Keratinocyte (primary cell): ENCODE measurements around a stretch of chr7.

CAGE:
- cytosol, long polyA minus RNA, result no peak
- cytosol, long polyA plus RNA, result no peak
- long polyA plus RNA, result no peak
- nucleus, long polyA minus RNA, result no peak
- nucleus, long polyA plus RNA, result no peak
Measured at GRCh38 chr7:130421519-130422041, 19.2 kb downstream of the CEP41 start.

DNA sequence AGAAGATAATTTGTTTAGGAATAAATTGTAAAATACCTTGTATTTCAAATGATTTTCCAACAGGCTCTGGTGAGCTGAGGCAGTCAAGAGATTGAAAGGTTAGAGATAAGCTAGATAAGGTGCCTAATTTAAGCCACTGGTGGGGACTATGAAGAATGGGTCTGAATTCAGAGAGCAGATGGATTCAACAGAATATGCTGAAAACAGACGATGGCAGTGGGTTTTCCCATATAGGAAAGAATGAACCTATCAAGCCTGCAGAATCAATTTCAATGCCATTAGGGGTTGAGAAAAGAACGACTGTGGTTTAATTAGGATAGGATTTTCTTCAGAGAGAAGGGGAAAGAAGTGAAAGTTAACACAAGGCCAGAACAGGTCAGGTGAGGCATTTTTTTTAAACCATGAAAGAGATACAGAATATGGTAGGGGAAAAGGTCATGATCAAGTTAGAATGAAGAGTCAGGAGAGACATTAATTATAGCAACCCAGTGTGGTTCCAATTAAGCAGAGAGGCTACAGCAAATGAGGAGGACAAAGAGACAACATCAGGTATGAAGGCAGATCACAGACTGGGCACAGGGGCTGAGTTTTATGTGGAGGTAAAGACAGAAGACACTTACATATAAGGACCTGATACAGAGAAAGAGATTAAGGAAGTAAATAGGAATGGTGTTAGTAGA lies 18.3 kb downstream of the MEST start:
CAGE:
- cytosol, long polyA minus RNA, result no peak
- cytosol, long polyA plus RNA, result no peak
- long polyA plus RNA, result no peak
- nucleus, long polyA minus RNA, result no peak
- nucleus, long polyA plus RNA, result no peak

DNA sequence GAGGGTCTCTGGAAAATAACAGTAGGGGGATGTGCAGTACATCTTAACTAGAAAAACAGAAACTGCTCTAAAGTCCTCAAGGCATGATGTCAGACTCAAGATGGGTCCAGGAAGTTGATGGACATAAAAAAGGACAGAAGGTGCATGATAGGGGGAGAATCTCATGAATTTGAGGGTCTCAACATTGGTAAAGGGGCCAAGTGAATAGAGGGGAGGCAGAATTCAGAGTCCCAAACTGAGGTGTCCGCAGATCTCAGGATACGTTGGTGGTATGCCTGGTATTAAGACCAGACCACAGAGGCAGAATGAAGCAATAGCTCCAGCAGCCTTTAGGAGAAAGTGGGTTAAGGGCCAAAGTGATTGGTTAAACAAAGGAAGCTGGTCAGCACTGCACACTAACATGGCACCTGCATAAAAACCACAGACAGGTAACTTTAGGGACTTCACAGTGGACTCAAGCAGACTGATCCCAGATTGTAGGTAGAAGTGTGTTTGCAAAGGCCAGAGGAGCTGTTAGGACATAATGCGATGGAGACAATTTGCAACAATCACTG lies 37.5 kb downstream of the MEST start:
CAGE:
- cytosol, long polyA minus RNA, result no peak
- cytosol, long polyA plus RNA, result no peak
- long polyA plus RNA, result no peak
- nucleus, long polyA minus RNA, result no peak
- nucleus, long polyA plus RNA, result no peak

DNA sequence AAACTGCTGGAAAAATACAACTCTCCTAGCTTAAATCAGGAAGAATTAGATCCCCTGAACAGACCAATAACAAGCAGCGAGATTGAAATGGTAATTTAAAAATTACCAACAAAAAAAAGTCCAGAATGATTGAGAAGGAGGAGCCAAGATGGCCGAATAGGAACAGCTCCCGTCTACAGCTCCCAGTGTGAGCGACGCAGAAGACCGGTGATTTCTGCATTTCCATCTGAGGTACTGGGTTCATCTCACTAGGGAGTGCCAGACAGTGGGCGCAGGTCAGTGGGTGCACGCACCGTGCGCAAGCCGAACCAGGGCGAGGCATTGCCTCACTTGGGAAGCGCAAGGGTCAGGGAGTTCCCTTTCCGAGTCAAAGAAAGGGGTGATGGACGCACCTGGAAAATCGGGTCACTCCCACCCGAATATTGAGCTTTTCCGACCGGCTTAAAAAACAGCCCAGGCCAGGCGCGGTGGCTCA lies 85.2 kb downstream of the MEST start:
CAGE:
- cytosol, long polyA minus RNA, result no peak
- cytosol, long polyA plus RNA, result no peak
- long polyA plus RNA, result no peak
- nucleus, long polyA minus RNA, result no peak
- nucleus, long polyA plus RNA, result no peak

DNA sequence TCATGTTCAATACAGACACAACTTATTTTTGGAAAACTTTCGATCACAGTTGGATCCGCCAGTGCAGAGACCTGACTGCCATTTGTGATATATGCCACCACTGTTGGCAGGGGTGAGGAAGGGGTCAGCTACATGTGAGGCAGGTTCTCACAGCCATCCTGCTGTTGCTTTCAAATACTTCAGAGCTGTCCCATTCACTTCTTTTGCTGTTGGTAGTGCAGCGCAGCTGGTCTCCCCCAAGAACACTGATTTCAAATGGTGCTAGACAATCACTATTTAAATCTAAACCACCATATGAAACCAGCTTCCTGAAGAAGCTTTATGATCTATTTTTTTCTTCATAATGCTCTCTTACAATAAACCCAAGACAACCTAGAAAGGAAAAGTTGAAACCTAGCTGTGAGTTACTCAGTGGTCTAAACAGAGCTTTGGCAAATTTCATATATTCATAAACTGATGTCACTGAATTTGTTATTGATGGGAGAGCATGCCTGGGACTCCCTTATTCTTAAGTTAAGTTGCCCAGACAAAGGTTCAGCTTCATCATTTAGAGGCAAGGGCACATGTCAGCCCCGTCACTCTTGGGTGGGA lies 143.3 kb upstream of the KLF14 start:
CAGE:
- cytosol, long polyA minus RNA, result no peak
- cytosol, long polyA plus RNA, result no peak
- long polyA plus RNA, result no peak
- nucleus, long polyA minus RNA, result no peak
- nucleus, long polyA plus RNA, result no peak

CAGE:
- cytosol, long polyA minus RNA, result no peak
- cytosol, long polyA plus RNA, result no peak
- long polyA plus RNA, result no peak
- nucleus, long polyA minus RNA, result no peak
- nucleus, long polyA plus RNA, result no peak
Measured at GRCh38 chr7:130900822-130901197, 166.8 kb upstream of the KLF14 start.

DNA sequence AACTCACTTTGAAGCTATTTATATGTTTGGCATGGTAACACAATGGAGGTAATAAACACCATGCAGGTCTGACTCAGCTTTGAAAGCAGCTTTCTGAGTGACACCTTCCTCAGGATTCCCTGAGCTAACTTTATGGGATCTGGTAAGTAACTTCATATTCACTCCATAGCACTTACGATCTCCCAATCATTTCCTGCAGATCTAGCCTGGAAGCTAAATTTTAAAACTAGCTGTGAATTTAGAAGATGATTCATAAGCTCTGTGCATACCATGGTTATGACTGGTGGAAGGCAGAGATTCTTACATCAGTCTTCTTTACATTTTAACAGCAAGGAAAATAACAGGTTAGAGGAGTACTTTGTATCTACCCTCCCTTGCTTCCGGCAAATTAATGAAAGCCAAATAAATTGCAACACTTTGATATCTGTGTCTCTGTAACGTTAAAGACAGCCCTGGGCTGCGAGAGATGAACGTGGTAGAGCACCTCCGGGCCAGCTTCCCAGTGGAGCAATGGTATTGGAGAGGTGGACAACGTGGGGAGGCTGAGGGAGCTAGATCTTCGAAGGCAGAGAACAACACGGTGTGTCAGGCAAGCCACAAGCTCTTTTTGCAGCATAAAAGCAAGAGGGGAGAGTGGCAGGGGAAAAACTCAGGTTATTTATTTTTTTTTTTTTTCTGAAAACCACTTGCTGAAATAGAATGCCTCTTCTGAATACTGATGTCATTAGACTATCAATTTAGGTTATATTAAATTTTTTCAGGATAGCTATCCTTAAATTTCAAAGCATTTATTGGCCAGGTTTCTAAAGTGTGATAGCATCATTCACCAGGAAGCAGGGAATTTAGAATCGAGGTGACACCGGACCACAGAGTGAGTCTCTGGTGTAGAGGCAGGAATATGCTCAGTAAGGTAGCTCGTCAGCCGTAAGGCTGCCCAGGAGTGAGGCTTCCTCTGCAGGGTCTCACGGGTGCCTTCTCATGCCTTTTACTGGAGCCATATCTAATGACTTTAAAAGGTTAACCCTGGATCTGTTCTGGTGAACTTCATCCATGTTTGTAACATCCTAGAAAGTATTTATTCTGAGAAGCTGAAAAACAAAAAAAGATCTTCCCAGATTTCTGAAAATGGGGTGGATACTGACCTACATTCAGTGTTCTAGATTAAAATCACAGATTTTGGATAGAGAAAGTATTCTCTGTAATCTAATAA lies 170.5 kb upstream of the KLF14 start:
CAGE:
- cytosol, long polyA minus RNA, result no peak
- cytosol, long polyA plus RNA, result no peak
- long polyA plus RNA, result no peak
- nucleus, long polyA minus RNA, result no peak
- nucleus, long polyA plus RNA, result no peak

GRCh38 chr7:130911905-130912603 lies 178.0 kb upstream of the KLF14 start:
CAGE:
- cytosol, long polyA minus RNA, result no peak
- cytosol, long polyA plus RNA, result no peak
- long polyA plus RNA, result no peak
- nucleus, long polyA minus RNA, result start-site peak on the minus strand at chr7:130912206-130912279, 200 reads; start-site peak on the plus strand at chr7:130912361-130912467, 6 reads
- nucleus, long polyA plus RNA, result no peak

CAGE:
- cytosol, long polyA minus RNA, result no peak
- cytosol, long polyA plus RNA, result no peak
- long polyA plus RNA, result no peak
- nucleus, long polyA minus RNA, result start-site peak on the minus strand at chr7:130913129-130913198, 178 reads; start-site peak on the plus strand at chr7:130913490-130913531, 12 reads
- nucleus, long polyA plus RNA, result start-site peak on the plus strand at chr7:130913470-130913532, 22 and 16 reads in 2 replicates
Measured at GRCh38 chr7:130912604-130913995, 179.1 kb upstream of the KLF14 start.

DNA sequence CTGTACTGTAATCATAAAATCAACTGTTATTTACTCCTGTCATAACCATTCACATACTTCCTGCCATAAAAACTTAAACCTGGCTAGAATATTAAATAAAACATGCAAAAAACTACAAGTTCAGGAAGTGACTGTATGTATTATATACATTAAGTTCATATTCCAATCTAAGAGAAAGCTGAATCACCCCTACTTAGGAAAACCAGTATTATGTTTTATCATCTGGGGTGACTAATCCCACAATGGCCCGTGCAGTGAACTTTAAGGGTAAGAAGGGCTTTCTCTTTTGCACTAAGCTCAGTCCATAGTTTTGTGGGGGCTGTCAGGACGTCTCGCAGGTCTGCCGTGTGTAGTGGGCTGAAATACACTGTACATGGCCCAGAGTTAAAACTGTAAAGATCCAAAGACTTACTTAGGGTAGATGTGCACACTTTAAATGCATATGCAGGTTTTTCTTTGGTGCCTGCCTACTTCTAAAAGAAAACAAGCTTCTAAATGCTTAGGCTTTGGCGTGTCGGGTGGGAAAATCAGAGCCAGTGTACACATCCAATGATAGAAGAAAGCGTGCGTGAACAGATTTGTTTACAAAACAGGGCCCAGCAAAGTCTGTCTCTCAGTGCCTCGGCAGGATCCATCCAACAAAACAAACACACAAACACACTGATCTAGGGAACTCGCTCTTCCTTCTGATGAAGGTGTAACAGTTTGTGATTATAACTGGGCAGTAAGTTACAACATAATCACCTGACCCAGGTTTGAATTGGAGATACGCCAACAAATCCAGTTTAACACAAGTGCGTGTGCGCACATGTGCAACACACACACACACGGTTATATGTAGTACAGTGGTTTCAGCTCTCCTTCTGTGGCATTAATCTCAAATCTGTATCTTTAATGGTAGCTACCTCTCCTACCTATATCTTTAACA lies 184.0 kb upstream of the KLF14 start:
CAGE:
- cytosol, long polyA minus RNA, result no peak
- cytosol, long polyA plus RNA, result no peak
- long polyA plus RNA, result no peak
- nucleus, long polyA minus RNA, result no peak
- nucleus, long polyA plus RNA, result no peak

DNA sequence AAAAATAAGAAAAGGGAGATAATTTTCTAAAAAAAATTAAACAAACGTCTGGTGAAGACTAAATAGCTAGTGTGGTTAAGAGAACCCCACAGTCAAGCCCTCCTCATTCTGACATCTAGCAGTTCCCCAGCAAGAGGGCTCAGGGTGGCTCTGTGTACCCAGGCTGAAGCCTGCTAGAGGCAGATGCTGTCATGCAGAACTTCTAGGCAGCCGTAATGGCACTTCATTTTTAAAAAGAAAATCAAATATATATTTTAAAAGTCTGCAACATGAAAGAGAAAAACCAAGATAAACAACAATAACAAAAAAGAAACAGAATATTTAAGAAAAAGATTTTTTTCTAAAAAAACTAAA lies 223.2 kb upstream of the KLF14 start:
CAGE:
- cytosol, long polyA minus RNA, result no peak
- cytosol, long polyA plus RNA, result no peak
- long polyA plus RNA, result no peak
- nucleus, long polyA minus RNA, result no peak
- nucleus, long polyA plus RNA, result no peak

CAGE:
- cytosol, long polyA minus RNA, result no peak
- cytosol, long polyA plus RNA, result no peak
- long polyA plus RNA, result no peak
- nucleus, long polyA minus RNA, result no peak
- nucleus, long polyA plus RNA, result no peak
Measured at GRCh38 chr7:130988236-130989607, 254.7 kb upstream of the KLF14 start.

DNA sequence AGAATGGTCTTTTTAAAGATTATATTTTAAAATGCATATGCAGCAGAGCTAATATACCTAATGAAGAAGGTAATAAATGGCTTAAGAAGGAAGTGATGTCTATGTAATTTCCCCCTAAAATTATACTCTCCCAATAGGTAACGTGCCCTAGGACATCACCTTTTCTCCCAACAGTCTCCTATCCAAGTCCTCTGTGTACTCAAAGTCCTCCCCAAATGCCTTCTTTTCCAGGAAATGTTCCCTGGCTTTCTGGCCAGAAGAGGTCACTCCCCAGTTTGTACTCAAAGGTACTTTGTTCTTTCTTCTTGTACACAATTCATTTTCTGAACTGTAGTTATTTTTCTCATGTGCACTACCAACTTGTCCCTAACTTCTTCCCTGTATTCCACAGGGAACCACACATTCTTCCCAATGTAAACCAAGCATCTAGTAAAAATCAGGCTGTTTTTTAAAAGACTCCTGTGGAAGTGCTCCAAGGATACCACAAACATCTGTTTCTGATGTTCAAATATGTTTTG lies 262.2 kb upstream of the KLF14 start:
CAGE:
- cytosol, long polyA minus RNA, result no peak
- cytosol, long polyA plus RNA, result no peak
- long polyA plus RNA, result no peak
- nucleus, long polyA minus RNA, result no peak
- nucleus, long polyA plus RNA, result no peak

CAGE:
- cytosol, long polyA minus RNA, result no peak
- cytosol, long polyA plus RNA, result no peak
- long polyA plus RNA, result no peak
- nucleus, long polyA minus RNA, result no peak
- nucleus, long polyA plus RNA, result no peak
Measured at GRCh38 chr7:131027129-131028104, 293.4 kb upstream of the KLF14 start.

DNA sequence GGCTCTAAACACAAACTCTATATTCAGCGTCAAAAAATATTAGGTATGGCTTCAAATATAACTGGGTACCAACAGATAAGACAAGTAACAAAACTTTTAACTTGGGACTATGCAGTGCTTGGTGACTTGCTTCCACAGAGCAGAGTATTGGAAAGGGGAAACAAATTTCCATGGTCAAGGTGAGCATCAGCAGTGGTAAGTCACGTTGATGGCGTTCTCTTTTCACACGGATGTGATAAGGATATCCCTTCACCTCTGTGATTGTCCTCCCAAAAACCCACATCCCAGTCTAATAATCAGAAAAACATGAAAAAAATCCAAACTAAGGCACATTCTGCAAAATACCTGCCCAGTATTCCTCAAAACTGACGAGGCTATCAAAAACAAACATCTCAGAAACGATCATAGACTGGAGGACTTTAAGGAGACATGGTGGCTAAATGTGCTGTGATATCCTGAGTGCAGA lies 294.2 kb upstream of the MKLN1 start:
CAGE:
- cytosol, long polyA minus RNA, result no peak
- cytosol, long polyA plus RNA, result no peak
- long polyA plus RNA, result no peak
- nucleus, long polyA minus RNA, result no peak
- nucleus, long polyA plus RNA, result no peak

GRCh38 chr7:131047880-131048481 lies 279.7 kb upstream of the MKLN1 start:
CAGE:
- cytosol, long polyA minus RNA, result no peak
- cytosol, long polyA plus RNA, result no peak
- long polyA plus RNA, result no peak
- nucleus, long polyA minus RNA, result no peak
- nucleus, long polyA plus RNA, result no peak

DNA sequence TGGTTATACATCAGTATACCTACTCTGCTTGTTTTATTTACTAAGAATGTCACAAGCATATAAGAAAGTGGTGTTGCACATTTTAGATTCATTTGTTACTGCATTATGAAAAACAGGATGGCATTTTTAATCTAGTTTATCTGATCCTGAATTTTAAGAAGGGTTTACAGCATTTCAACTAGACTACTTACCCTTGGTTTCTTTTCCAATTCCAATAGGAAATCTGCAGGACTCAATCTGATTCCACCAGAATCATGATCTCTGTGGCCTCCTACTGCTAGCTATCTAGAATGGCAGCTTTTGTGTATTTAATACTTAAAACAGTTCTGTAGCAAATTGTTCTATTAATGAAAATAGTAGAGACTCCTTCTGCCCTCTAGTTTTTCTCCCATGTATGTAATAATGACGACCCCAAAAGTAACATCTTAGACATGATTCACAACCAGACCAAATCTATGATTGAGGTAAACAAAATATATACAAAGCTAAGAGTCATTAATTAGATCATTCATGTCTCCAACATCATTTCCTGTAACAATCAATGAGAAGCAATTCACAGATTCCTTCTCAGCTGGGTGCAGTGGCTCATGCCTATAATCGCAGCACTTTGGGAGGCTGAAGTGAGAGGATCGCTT lies 259.1 kb upstream of the MKLN1 start:
CAGE:
- cytosol, long polyA minus RNA, result no peak
- cytosol, long polyA plus RNA, result no peak
- long polyA plus RNA, result no peak
- nucleus, long polyA minus RNA, result no peak
- nucleus, long polyA plus RNA, result no peak

DNA sequence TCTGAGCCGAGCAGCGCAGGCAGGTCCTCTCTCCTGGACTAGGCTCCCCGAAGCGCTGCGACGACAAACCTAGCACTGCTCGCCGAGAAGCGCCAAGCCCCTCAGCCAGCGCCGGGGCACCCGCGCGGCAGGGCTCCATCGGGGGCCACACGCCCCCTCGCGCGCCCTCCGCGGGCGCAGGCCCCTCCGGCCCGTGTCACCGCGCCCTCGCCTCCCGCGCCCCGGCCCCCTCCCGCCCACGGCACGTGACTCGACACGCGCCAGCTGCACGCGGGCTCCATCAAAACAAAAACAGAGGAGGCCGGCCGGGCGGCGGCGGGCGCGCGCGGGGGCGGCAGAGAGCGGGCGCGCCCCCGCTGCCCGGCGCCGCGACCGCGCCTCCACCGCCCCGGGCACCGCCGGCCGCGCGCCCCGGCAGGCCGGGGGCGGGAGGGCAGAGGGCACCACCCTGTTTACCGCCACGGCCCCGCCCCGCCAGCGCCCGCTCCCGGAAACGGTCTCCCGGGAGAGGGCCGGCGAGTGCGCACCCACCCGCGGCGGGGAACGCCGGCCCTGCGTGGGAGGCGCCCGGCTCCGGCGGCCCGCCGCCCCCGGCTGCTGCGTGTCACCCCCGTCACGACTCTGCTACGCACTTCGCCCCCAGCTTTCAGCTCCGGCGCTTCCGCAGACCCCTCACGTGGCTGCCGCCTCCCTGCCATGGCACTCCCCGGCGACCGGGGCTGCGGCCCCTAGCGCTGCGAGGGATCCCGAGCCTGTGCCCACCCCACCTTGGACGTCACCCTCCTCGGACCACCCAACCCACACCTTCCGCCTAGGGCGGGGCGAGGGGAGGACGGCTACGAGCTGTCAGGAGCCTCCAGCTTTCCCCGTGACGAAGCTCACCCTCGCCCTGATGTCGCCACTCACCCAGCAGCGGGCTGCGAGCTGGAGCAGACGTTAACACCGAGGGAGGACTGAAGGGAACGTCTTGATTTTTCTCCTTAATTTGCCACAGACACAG lies 221.7 kb upstream of the MKLN1 start:
CAGE:
- cytosol, long polyA minus RNA, result no peak
- cytosol, long polyA plus RNA, result no peak
- long polyA plus RNA, result no peak
- nucleus, long polyA minus RNA, result no peak
- nucleus, long polyA plus RNA, result no peak

DNA sequence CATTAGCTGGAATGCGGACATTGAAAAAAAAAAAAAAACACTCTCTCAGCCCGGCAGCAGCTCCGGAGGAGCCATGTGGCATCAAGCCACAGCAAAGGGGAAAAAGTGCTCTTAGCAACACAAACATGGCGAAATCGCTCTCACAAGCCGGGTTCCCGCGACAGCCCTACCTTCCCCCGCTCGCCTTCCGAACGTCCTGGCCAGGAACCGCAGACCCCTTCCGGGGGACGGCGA lies 220.5 kb upstream of the MKLN1 start:
CAGE:
- cytosol, long polyA minus RNA, result no peak
- cytosol, long polyA plus RNA, result no peak
- long polyA plus RNA, result no peak
- nucleus, long polyA minus RNA, result no peak
- nucleus, long polyA plus RNA, result no peak

DNA sequence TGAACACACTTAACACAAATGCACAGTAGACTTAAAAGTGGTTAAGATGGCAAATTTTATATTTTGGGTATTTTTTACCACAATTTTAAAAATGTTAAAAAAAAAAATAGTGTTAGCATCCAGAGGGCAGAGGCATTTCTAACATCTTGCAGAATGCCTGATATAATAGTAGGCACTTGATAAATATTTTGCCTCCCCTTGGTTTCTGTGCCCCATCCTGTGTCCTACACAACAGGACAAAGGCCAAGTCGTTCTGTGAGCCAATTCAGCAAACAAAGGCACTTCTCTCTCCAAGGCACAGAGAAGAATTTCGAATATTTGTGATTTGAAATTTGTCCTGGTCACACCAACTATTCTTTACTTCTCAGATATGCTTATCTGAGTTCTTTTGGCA lies 108.5 kb upstream of the MKLN1 start:
CAGE:
- cytosol, long polyA minus RNA, result no peak
- cytosol, long polyA plus RNA, result no peak
- long polyA plus RNA, result no peak
- nucleus, long polyA minus RNA, result no peak
- nucleus, long polyA plus RNA, result no peak